Prostate gland (tissue), 2 donors: ENCODE results near the genes ALG8 and TENM4.

- PRO-cap: bidirectional peak, plus-strand start at chr11:78139706, minus-strand start at chr11:78139623
- RAMPAGE, long total RNA, 2 experiments: start-site peak on the plus strand in 1 of 2 experiments, at chr11:78139736-78139806 at its widest, 18 reads per replicate; start-site peak on the minus strand in 2 of 2 experiments, at chr11:78139592-78139615 at its widest, 51 to 90 reads per replicate
Observed at GRCh38 chr11:78139244-78140481, at the start of gene ALG8. Gene ALG8 (minus strand): TSS chr11:78139626.

DNA sequence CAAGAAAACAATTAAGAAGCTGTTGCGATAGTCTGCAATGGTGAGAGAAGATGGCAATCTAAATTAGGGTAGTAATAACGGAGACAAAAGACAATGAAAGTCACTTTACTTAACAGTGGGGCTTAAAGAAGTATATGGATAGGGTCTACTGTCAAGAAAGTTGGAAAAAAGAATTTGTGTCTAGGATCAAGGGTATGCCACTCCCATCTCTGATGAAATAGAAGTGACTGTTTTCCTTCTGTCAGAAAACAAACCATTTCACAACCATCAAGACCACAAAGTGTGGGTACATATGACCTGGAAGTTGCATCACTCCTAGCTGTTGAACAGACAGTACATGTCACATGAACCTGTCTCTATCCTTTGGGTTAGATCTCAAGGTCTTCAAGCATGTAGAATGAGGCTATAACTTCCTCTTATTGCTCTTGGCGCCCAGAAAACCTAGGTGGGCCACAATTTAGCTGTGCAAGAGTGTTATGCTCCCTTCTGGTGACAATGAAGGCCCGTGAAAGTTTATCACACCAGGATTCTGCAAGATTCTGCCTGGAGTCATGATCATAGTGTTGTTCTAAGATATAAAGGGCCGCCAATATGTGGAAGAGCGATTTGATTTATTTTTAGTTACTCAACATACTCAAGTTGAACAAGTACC lies 101.5 kb downstream of the USP35 start:
- PRO-cap: no peak
- RAMPAGE, long total RNA, 2 experiments: no peak in any of the 2 experiments

DNA sequence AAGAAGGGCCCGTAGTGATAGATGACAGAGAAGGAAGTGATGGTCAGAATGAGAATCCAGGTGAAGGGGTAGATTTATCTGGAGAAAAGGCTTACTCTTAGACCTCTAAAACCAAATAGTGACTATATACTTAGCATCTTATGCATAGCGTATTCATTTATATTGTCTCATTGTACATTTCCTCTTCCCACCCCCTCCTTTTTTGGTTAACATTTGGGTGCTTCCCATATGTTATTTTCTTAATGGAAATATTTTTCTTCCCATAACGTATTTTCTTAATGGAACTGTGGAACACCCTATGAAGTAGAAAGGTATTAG lies 87.1 kb downstream of the GAB2 start:
- PRO-cap: no peak
- RAMPAGE, long total RNA, 2 experiments: no peak in any of the 2 experiments

DNA sequence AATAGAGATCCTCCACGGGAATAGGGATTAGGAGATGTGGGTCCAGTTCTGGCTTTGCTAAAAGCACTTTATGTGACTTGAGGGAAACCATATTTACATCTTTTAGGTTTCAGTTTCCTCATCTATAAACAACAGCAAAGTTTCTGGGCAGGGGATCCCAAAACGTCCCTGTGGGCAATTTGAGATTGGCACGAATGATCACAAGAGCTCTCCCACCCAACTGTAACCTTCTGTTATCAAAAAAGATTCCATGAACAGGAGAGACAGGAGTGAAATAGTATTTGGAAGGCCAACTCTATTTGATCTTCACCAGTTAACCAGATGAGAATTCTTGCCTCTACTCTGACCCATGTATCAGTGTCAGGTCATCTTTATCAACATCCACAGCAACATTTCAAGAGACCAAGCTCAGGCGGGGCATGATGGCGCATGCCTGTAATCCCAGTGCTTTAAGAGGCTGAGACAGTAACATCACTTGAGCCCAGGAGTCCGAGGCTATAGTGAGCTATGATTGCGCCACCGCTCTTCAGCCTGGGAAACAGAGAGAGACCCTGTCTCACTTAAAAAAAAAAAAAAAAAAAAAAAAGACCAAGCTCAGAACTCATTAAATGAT lies 62.4 kb downstream of the GAB2 start:
- PRO-cap: no peak
- RAMPAGE, long total RNA, 2 experiments: no peak in any of the 2 experiments

GRCh38 chr11:78378929-78379405 lies 38.7 kb downstream of the GAB2 start:
- PRO-cap: no peak
- RAMPAGE, long total RNA, 2 experiments: no peak in any of the 2 experiments

DNA sequence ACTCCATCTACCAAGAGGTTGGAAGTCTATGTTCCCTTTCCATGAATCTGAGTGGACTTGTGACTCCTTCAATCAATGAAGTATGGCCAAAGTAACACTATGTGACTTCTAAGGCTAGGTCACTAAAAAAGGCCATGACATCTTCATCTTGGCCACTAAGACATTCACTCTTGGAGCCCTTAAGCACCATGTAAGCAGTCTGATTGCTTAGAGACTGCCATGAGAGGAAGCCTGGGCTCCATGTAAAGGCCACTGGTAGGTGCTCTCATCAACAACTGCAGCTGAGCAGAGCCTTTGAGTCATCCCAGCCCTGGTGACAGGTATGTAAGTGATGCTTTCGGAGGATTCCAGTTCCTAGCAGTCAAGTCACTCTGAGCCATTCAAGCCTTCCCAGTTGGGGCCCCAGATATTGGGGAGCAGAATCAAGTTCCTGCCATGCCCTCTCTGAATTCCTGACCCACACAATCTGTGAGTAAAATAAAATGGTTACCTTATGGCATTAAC lies 26.2 kb downstream of the GAB2 start:
- PRO-cap: no peak
- RAMPAGE, long total RNA, 2 experiments: no peak in any of the 2 experiments

- PRO-cap: no peak
- RAMPAGE, long total RNA, 2 experiments: no peak in any of the 2 experiments
Observed at GRCh38 chr11:78423018-78423629, 5.5 kb upstream of the GAB2 start.

DNA sequence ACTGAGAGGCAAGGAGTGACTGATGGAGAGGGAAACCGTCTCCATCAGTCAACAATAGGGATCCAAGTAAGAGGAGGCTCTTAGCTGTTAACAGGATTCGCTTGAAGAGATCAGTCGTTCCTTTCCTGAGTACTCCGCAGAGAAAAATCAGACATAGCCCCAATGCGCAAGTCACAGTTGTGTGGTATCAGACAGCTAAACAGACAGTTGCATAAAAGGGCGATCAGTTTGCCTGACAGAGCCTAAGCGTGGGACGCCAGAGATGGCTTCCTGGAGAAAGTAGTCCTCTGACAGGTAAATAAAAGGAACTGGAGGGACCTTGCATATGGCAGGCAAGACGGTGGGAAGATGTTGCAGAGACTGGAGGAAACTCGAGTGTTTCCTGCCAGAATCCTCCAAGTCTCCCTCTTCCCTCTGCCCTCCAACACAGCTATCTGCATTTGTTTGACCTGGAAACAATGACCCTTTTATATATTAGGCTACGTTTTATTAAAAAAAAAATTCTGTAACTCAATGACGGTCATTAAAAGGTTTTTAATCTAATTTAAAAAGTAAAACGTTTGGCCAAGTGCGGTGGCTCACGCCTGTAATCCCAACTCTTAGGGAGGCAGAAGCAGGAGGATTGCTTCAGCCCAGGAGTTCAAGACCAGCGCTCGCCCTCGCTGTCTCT lies 518 bp upstream of the NARS2 start:
- PRO-cap: unidirectional peak, plus-strand start at position 226 of the sequence
- RAMPAGE, long total RNA, 2 experiments: no peak in any of the 2 experiments

DNA sequence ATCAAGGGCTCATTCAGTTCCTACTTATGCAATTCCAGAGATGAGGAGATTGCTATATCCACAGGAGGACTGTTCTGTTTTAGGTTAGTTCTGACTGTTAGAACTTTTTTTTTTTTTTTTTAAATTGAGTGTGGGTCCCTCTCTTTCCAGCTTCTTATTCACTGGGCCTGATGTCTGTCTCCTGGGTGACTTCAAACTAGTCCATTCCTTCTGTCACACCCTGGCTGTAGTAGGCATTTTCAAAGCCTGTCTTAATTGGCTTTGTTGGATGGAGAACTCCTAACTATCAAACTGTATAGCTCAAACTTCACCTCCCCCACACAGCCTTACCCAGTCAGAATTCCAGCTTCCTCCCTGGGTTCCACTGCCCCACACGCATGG lies 159.7 kb upstream of the NARS2 start:
- PRO-cap: no peak
- RAMPAGE, long total RNA, 2 experiments: no peak in any of the 2 experiments

- PRO-cap: no peak
- RAMPAGE, long total RNA, 2 experiments: no peak in any of the 2 experiments
Observed at GRCh38 chr11:79049738-79050272, 391.0 kb downstream of the TENM4 start.

- PRO-cap: bidirectional peak, plus-strand start at chr11:79440964, minus-strand start at chr11:79440957
- RAMPAGE, long total RNA, 2 experiments: no peak in any of the 2 experiments
Observed at GRCh38 chr11:79440401-79441315, at the start of gene TENM4. Gene TENM4 (minus strand): TSS chr11:79441030.

DNA sequence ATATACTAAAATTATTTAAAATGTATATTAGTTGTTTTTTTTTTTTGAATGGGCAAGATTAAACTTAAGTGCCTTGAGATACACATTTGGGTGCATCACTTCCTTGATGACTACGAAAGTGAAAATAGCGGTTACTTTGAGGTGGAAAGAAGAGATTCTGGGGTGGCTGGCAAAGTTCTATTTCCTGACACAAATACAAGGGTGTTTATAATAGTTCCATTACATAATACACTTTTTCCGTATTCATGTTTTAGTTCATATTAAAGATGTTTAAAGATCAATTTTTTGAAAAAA lies 58.4 kb downstream of the DDIAS start:
- PRO-cap: no peak
- RAMPAGE, long total RNA, 2 experiments: no peak in any of the 2 experiments

DNA sequence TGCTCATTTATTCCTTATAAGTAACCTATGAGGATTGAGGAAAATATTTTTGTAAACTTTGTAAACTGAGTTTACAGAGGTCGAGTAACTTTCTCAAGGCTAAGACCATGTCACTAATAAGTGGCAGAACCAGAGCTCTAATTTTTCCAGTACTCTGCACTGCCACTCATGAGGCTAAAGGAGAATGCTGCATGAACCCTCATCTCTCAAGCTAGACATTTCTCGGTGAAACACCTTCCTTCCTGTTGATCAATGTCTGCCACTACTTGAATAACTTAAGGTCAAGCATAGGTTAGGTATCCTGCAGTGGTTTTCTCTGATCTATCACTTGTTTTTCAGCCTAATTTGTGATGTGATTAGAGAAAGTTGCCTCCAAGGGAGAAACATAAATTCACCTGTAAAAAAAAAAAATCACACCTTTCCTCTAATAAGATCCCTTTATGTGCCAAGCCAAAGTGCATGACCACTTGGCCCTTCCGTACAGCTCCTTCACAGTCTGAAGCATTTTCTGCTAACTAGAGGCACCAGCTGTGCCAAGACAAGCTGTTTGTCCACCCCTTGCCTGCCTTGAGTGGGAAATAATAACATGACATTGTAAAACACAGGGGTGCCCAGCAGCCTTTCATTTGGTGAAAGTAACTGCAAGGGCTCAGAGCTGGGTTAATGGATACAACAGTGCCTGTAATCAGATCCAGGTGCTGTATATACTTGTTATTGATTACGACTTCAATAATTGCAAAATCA lies 59.0 kb downstream of the DDIAS start:
- PRO-cap: no peak
- RAMPAGE, long total RNA, 2 experiments: no peak in any of the 2 experiments

DNA sequence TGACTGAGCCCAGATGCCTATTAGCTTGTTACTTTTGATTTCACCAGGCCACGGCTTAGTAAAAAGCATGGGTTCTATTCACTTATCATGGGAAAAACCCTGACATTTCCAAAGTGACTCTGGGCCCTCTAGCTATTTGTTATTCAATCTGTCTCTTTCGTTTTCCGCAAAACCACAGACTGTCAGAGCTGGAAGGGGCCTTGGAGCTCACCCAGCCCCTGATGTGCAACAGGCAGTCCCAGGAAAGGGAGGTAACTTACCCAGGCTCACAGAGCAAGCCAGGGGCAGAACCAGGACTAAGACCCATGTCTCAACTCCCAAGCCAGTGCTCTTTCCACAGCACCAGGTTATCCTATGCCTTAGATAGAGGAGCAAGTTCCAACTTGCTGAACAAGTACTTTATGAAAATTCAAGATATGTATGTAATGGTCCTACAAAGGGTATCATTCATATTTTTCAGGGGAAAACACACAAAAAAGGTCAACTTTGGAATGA lies 75.6 kb downstream of the RAB30 start:
- PRO-cap: no peak
- RAMPAGE, long total RNA, 2 experiments: no peak in any of the 2 experiments

DNA sequence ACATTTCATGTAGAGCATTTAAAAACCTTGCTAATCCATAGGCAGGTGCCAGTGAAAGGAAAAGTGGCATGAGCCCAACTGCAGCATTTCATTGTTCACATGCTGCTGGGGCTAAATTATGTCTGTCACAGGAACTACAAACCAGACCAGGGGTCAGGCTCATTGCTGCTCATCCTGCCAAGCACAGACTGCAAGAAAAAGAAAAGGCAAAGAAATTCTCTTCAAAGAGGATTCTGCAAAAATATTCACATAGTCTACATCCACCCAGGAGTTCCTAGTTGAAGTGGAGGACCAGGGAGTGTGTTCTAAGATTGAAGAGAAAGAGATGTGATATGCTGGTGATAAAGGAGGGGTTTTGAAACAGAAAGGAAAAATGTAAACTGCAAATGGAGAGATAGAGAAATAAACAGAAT lies 2.0 kb downstream of the RAB30 start:
- PRO-cap: no peak
- RAMPAGE, long total RNA, 2 experiments: no peak in any of the 2 experiments

GRCh38 chr11:83070110-83070274 lies 1.7 kb downstream of the RAB30 start:
- PRO-cap: no peak
- RAMPAGE, long total RNA, 2 experiments: no peak in any of the 2 experiments

DNA sequence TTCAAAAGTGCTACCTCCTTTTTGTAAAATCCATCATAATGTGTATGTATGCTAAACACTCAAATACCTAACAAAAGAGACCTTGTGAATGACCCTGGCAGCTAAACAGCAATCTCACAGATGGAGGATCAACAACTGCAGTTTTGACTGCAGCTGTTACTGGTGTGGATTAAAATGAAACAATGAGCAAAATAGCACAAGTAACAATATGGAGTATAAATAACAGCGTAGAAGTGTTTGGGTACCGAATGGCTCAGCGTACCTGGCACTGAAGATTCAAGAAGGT lies 1.4 kb downstream of the CCDC90B start:
- PRO-cap: no peak
- RAMPAGE, long total RNA, 2 experiments: no peak in any of the 2 experiments

GRCh38 chr11:84720132-84720583 lies 907.0 kb downstream of the DLG2 start:
- PRO-cap: no peak
- RAMPAGE, long total RNA, 2 experiments: no peak in any of the 2 experiments

DNA sequence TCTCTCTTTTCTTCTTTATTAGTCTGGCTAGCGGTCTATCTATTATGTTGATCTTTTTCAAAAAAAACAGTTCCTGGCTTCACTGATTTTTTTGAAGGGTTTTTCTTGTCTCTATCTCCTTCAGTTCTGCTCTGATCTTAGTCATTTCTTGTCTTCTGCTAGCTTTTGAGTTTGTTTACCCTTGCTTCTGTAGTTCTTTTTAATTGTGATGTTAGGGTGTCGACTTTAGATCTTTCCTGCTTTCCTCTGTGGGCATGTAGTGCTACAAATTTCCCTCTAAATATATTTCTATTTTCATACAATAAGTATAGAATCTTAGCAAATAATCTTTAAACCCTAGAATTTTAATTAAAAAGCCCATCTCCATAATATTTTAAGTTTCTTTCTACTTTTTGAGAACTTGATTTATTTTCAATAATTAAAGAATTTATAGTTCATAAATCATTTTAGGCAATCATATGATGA lies 620.5 kb downstream of the DLG2 start:
- PRO-cap: no peak
- RAMPAGE, long total RNA, 2 experiments: no peak in any of the 2 experiments

GRCh38 chr11:85474307-85474597 lies 152.9 kb downstream of the DLG2 start:
- PRO-cap: no peak
- RAMPAGE, long total RNA, 2 experiments: no peak in any of the 2 experiments